ENCODE measurements around a stretch of chr2.

DNA sequence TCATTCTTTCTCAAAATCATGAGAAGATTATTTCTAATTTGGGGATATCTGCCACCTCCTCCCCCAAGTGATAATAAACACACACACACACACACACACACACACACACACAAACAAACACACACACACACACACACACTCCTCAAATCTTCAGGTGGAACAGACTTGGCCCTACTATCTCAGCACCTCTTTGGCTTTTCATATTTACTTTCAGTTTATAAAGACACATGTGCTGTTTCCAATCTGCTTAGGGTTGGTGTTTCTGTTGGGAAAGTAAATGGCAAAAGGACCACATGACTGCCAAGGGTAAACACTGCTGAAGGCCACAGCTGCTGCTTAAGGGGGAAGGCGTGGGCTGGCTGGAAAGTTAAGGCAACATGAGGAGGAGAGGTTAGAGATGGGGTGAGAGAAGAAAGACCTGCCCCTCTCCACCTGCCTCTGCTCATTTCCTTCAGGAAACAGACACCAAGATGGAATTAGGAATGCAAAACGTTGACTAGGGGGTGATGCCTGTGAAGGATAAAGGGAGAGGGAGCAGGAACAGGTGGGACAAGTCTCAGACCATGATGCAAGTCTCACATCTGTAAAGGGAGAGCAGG is 86.2 kb downstream of the CDC42EP3 start:
- PRO-cap, 2 experiments: no peak in any of the 2 experiments

DNA sequence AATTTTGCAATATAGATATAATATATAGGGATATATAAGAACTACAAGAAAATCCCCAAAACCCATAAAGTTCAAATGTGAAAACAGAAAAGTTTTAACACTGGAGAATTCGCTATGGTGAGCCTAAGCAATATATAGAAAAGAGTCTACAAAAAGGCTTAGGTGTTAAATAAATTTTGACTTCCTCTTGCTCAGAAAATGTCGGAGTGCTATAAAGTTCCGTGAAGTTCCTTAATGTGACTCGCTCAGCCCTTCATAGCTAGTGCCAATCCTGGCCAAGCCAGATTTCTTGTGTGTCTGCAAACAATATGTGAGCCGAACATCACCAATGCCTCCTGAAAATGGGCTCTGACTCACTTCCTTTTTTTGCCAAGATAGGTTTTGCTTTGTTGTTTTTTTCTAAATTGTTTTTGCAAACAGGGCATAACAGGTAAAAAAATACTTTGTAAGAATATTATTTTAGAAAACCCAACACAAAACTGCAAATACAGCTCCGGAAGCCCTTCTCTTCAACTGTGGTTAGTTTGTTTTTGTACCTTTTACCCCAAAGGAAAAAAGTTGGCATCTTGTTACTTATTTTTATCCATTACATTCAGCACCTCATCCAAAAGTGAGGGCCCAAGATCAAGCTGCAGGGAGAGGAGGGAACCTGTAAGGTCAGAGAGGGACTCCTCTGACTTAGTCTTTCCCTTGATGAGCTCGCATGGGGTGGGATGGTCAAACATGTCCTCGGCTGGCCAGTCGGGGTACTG is 26.0 kb downstream of the CDC42EP3 start:
- PRO-cap, 2 experiments: no peak in any of the 2 experiments

DNA sequence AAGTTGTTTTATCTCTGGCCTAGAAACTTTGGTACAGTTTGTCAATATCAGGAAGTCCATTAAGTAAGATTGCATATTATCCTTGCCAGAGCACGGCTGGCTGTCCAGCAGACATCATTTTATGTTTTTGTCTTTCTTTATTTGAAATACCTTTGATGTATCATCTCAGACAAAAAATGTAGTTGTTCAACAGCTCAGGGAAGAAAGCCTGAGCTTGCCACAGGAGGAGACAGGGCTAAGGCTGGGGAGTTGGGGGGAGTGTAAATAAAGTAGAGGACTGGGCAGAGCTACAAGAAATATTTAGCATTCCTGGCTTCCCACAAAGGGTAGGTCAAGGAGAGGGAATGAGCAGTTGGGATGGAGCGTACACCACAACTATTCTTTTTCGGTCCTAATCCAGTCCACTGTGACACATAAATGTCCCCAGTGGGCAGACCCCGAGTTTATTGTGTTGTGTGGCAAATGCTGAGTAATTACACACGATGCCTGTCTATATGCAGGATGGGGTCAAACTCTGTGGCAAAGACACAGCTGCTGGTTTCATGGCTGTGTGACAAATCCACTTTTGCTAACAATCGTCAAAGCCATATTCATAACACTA is 97.0 kb upstream of the CDC42EP3 start:
- PRO-cap, 2 experiments: no peak in any of the 2 experiments

GRCh38 chr2:37918899-37919106 is 6.3 kb upstream of the RMDN2 start:
- PRO-cap, 2 experiments: peak in 1 of 2 experiments; most common plus-strand start chr2:37919012 (in 1)

- PRO-cap, 2 experiments: peak in 1 of 2 experiments; most common plus-strand start chr2:37921968 (in 1); most common minus-strand start chr2:37921967 (in 1)
Observed at GRCh38 chr2:37921797-37922492, 3.1 kb upstream of the RMDN2 start.

GRCh38 chr2:38217976-38218314 is 142.0 kb upstream of the CYP1B1 start:
- PRO-cap, 2 experiments: no peak in any of the 2 experiments

GRCh38 chr2:38551570-38552499 is 50.9 kb downstream of the HNRNPLL start:
- PRO-cap, 2 experiments: no peak in any of the 2 experiments

DNA sequence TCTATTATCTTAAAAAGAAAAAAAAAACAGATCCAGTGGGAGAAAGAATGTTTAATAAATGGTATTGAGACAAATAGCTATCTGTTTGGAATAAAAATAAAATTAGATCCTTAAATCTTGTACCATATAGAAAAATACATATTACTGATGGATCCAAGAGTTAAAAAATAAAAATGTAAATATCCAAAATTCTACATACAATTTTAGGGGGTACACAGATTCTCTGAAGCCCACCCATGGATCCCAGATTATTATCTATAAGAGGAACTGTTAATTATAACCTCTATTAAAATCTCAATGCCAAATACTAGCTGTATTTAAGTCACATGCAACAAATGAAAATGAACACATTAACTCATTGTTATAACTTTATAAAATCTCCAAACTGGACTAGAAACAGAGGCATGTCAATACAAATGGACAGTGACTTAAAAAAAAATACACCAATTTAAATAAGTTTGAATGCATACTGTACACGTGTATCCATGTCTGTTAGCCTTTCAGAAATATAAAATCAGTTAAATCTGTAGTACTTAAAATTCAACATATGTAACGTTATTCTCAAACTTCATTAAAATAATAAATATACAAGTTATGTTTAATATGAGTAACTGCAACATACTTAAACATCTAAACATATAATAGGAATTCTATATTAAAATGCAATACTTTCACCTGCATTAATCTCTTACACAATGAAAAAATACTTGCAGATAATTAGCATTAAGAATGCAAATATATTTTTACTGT is 39.4 kb downstream of the HNRNPLL start:
- PRO-cap, 2 experiments: no peak in any of the 2 experiments

- PRO-cap, 2 experiments: no peak in any of the 2 experiments
Observed at GRCh38 chr2:38601883-38602529, 722 bp downstream of the HNRNPLL start.

DNA sequence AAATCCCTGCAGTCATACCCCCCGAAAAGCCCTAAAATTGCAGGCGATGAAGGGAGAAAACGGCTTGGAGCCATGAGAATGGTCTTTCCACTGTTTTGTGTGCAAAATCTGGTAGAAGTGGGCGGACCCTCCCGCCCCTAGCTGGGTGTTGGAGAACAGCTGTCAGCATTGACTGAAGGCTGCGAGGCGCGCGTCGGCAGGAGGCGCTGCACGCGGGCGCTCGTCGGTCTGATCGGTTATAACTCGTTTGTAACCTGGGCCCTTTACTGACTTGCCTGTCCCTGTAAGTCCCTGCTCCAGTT is 640 bp upstream of the HNRNPLL start:
- PRO-cap, 2 experiments: no peak in any of the 2 experiments

GRCh38 chr2:38737246-38738192 is 13.6 kb downstream of the SRSF7 start:
- PRO-cap, 2 experiments: peak in 2 of 2 experiments; most common plus-strand start chr2:38737602 (in 2); most common minus-strand start chr2:38737456 (in 1)

DNA sequence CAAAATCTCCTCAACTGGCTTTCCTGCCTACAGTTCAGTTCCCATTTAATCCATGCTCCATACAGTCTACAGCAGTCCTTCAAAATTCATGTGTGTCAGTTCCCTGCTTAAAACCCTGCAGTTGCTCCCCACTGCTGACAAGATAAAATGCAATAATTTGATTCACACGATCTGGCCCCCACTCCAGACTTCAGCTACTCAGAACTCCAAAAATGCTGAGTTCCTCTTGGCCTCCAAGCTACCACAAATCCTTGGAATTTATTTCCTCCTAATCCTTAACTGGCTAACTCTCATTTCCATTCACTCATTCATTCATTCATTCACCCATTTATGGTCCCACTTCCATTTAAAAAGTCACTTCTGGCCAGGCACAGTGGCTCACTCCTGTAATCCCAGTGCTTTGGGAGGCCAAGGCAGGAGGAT is 12.6 kb downstream of the SOS1 start:
- PRO-cap, 2 experiments: no peak in any of the 2 experiments

- PRO-cap, 2 experiments: no peak in any of the 2 experiments
Observed at GRCh38 chr2:39128751-39129107, 7.9 kb upstream of the SOS1 start.

GRCh38 chr2:39277838-39278361 is 157.0 kb upstream of the SOS1 start:
- PRO-cap, 2 experiments: no peak in any of the 2 experiments

DNA sequence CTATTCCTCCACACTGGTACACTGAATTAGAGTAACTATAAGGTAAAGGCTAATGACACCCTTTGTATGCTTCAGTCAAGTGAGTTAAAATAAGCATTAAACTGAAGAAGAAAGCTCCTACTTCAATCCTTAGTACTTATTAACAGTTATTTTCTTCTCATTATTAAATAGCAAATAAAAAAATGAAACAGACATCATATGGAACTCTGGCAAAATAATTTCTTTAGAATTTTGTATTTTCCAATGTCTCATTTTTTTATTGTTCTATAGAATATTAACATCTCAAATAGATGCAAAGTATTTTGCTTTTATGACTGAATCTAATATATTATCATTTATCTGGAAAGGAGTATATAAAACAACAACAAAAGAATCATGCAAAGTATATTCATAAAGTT is 128.7 kb downstream of the MAP4K3 start:
- PRO-cap, 2 experiments: no peak in any of the 2 experiments

DNA sequence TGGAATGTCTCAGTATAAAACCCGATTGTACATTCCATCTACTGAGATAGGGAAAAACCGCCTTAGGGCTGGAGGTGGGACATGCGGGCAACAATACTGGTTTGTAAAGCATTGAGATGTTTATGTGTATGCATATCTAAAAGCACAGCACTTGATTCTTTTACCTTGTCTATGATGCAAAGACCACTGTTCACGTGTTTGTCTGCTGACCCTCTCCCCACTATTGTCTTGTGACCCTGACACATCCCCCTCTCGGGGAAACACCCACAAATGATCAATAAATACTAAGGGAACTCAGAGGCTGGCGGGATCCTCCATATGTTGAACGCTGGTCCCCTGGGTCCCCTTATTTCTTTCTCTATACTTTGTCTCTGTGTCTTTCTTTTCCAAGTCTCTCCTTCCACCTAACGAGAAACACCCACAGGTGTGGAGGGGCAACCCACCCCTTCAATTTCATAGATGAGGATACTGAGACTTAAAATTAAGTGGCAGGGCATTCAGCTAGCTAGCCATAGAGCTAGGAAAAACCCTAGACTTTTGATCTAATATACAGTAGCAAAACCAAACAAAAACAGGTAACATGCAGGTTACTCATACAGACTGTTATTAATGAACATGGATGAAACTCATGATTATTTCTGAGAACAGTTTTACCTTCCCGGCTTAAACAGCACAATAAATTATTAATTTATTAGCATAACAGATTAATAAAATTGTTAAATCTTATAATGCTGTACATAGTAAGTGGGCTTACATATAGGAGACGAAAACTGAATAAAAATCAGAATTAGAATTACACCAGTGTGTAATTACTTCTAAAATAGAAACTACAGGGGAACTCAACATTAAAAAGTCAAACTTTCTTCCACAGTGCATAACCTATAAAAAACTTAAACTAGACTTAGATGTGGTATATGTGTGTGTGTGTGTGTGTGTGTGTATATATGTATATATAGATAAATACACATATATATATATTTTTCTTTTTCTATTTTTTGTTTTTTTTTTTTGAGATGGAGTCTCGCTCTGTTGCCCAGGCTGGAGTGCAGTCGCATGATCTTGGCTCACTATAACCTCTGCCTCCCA is 115.1 kb downstream of the MAP4K3 start:
- PRO-cap, 2 experiments: no peak in any of the 2 experiments

GRCh38 chr2:39469705-39470363 is 32.7 kb upstream of the MAP4K3 start:
- PRO-cap, 2 experiments: no peak in any of the 2 experiments

DNA sequence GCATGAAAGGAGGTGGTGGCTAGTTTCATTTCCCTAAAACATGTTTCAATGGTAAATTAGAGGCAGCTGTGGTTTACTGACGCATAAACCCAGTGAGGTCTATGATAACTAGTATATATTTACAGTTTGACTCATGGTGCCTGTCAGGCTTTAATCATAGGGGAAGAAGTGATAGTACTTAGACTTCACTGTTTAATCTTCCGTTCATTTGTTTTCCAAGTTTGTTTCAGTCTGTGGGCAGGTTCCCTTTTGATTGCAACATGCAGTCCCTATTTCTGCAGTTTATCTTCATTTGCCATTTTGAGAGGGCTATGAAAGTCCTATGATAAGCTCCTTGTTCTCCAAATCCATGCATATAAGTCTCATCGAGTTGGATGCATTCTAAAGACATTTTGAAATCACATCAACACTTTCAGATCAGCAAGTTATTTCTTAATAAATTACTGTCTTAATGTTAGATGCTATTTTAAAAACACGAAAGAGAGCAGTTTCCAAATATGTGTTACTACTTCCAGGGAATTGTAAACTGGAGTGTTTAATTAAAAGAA is 55.2 kb upstream of the MAP4K3 start:
- PRO-cap, 2 experiments: no peak in any of the 2 experiments

GRCh38 chr2:39494622-39495321 is 57.7 kb upstream of the MAP4K3 start:
- PRO-cap, 2 experiments: no peak in any of the 2 experiments

- PRO-cap, 2 experiments: peak in 2 of 2 experiments; most common plus-strand start chr2:39504366 (in 1); most common minus-strand start chr2:39504370 (in 1)
Observed at GRCh38 chr2:39504084-39505254, 67.4 kb upstream of the MAP4K3 start.

All from Metastatic Liver Carcinoma in the Adrenal Gland (tissue), 2 donors.